K562 (cell line): ENCODE measurements around a stretch of chr7.

- RAMPAGE, long total RNA = no peak
- RRBS = no CpG with 5 or more reads among the region's 8 CpGs
PRO-cap:
- standard = no peak
- CoPRO, capped RNA only, 2 experiments = no peak in any of the 2 experiments
- CoPRO, capped and uncapped RNA, 2 experiments = no peak in any of the 2 experiments
- CoPRO, uncapped RNA only, 2 experiments = no peak in any of the 2 experiments
CAGE:
- cytosol, long polyA plus RNA = no peak
- long polyA plus RNA = no peak
- nucleolus, long total RNA = no peak
- nucleus, long polyA plus RNA = no peak
These were observed 60.3 kb upstream of the KLF14 start for GRCh38 chr7:130794317-130794776.

DNA sequence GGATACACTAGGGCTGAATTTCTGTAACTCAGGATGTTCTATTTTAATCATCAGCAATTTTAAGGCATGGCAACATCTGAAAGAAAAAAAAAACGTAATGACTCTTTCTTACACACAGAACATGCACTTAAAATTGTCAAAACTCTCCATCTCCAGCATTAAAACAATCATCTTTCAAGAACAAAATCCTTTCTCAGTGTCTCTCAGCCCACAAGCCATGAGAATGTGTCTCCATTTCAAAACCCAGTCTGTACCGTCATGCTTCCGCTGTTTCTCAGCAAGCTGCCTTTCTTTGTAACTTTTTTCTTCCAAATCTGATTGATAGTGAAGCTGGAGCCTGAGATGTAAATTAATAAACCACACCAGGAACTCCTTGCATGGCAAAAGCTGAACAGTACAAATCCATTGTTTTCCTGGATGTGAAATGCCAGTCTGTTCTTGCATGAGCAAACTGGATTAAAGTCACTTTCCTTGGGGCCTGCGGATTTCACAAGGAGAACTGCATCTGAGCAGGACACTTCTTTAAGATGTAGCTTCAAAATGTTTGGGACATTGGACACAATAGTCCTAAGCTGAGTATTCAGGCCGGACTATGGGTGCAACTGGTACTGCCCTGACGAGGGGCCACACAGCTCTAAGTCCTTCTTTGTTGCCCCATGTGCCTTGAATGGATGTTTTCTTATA lies 147.5 kb upstream of the KLF14 start:
- RAMPAGE, long total RNA = no peak
- RRBS = no CpG with 5 or more reads among the region's 6 CpGs
PRO-cap:
- standard = no peak
- CoPRO, capped RNA only, 2 experiments = no peak in any of the 2 experiments
- CoPRO, capped and uncapped RNA, 2 experiments = no peak in any of the 2 experiments
- CoPRO, uncapped RNA only, 2 experiments = no peak in any of the 2 experiments
CAGE:
- cytosol, long polyA plus RNA = no peak
- long polyA plus RNA = no peak
- nucleolus, long total RNA = no peak
- nucleus, long polyA plus RNA = no peak

DNA sequence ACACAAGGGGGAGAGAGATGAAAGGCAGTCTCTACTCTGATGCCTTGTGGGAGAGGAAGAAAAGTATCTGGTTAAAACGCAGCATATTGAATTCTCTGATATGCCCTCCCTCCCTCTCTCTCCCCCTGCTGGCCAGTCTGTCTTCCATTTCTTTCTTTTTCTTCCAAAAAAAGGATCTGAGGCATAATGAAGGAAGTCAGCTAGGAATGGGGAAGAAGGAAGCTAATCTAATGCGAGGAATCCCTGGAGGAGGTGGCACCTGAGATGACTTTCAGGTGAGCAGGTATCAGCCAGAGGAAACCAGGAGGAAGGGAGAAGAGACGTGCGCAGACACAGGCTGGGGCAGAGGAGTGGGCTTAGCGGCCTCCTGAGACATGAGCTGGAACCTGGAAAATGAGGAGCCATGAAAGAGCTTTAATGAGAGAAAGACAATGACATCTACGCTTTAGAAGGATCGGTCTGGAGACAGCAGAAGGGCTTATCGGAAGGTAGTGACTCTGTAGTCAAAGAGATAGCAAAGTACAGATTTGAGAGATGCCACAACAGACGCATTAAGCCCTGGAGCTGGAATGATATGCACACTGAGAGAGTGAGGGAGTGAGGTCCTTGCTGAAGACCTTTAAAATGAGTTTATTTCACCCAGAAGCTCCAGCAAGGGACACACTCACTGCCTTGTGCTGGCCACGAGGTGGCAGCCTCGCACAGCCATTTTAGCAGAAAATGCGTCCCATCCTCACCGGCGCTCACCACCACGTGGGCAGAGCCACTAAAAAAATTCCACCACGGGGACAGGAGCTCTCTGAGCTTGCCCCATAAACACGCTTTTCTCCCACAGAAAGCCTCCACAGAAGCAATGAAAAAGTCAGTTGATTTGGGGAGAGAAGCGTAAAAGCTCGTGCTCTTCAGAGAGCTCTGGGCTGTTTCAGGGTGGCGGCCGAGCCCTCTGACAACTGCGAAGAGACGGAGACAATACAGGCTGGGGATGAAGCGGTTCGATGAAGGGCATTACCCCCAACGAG lies 162.8 kb upstream of the KLF14 start:
- RAMPAGE, long total RNA = no peak
- RRBS = no CpG with 5 or more reads among the region's 26 CpGs
PRO-cap:
- standard = no peak
- CoPRO, capped RNA only, 2 experiments = no peak in any of the 2 experiments
- CoPRO, capped and uncapped RNA, 2 experiments = no peak in any of the 2 experiments
- CoPRO, uncapped RNA only, 2 experiments = peak in 1 of 2 experiments; most common minus-strand start position 855 of the sequence (in 1)
CAGE:
- cytosol, long polyA plus RNA = no peak
- long polyA plus RNA = no peak
- nucleolus, long total RNA = no peak
- nucleus, long polyA plus RNA = no peak

DNA sequence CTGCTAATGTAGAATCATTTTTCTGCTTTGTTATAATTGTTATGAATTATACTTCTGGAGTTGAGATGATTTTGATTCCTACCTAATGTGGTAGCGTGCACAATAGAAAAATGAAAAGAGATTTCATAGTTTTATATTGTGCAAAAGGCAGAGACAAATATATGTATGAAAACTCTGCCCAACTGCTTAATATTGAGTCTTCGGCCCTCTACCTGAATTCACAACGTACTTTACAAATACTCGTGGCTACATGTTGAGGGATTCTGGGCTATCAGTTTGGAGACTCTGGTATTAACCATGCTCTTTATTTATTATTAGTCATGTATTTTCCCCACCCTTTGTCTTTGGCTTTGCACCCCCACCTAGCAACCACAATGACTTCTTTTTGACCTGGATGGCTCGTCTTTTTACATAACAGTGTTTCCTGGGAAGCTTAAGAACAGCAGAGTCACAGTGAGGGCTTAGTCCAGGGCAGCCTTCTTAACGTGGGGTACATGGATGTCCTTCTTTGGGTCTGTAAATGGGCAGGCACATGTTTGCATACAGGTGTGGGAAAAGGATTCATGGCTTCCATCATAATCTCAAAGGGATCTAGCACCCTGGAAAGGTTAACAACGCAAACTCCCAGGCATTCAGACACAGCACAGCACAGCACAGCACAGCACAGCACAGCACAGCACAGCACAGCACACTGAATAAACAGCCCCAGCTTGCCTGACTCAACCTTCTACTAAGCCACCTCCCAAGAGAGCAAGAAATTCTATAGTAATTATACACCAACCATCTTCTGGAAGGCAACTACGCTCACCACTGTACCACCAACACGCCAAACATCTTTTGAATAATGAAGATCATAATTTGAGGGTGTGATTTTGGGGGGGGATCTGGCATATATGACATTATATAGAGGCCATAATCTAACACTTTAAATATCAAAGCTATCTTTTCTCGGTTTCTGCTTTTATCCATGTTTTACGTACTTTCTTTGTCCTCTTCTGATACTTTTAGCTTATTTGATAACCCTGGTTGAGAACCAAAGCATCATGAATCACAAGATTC lies 177.0 kb upstream of the KLF14 start:
- RAMPAGE, long total RNA = no peak
- RRBS = no CpG with 5 or more reads among the region's 11 CpGs
PRO-cap:
- standard = no peak
- CoPRO, capped RNA only, 2 experiments = no peak in any of the 2 experiments
- CoPRO, capped and uncapped RNA, 2 experiments = no peak in any of the 2 experiments
- CoPRO, uncapped RNA only, 2 experiments = no peak in any of the 2 experiments
CAGE:
- cytosol, long polyA plus RNA = no peak
- long polyA plus RNA = no peak
- nucleolus, long total RNA = no peak
- nucleus, long polyA plus RNA = no peak

DNA sequence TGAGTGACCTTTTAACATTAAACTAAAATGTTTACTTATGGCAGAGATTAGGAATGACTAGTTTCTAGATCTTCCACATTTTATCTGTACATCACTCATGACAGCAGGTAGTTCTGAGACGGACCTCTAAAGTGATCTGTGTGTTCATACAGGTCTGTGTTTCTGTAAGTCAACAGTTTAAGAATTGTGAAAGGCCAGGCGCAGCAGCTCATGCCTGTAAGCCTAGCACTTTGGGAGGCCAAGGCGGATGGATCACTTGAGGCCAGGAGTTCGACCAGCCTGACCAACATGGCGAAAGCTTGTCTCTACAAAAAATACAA lies 191.4 kb upstream of the KLF14 start:
- RAMPAGE, long total RNA = no peak
- RRBS = no CpG with 5 or more reads among the region's 5 CpGs
PRO-cap:
- standard = no peak
- CoPRO, capped RNA only, 2 experiments = no peak in any of the 2 experiments
- CoPRO, capped and uncapped RNA, 2 experiments = no peak in any of the 2 experiments
- CoPRO, uncapped RNA only, 2 experiments = peak in 1 of 2 experiments; most common minus-strand start position 179 of the sequence (in 1)
CAGE:
- cytosol, long polyA plus RNA = no peak
- long polyA plus RNA = no peak
- nucleolus, long total RNA = no peak
- nucleus, long polyA plus RNA = no peak

GRCh38 chr7:130943214-130944420 lies 209.6 kb upstream of the KLF14 start:
- RAMPAGE, long total RNA = no peak
- RRBS = no CpG with 5 or more reads among the region's 17 CpGs
PRO-cap:
- standard = bidirectional peak, plus-strand start at chr7:130943804, minus-strand start at chr7:130943535
- CoPRO, capped RNA only, 2 experiments = no peak in any of the 2 experiments
- CoPRO, capped and uncapped RNA, 2 experiments = no peak in any of the 2 experiments
- CoPRO, uncapped RNA only, 2 experiments = no peak in any of the 2 experiments
CAGE:
- cytosol, long polyA plus RNA = no peak
- long polyA plus RNA = no peak
- nucleolus, long total RNA = no peak
- nucleus, long polyA plus RNA = no peak

GRCh38 chr7:130951363-130952256 lies 217.6 kb upstream of the KLF14 start:
- RAMPAGE, long total RNA = no peak
- RRBS = no CpG with 5 or more reads among the region's 19 CpGs
PRO-cap:
- standard = no peak
- CoPRO, capped RNA only, 2 experiments = no peak in any of the 2 experiments
- CoPRO, capped and uncapped RNA, 2 experiments = no peak in any of the 2 experiments
- CoPRO, uncapped RNA only, 2 experiments = no peak in any of the 2 experiments
CAGE:
- cytosol, long polyA plus RNA = no peak
- long polyA plus RNA = no peak
- nucleolus, long total RNA = no peak
- nucleus, long polyA plus RNA = no peak

DNA sequence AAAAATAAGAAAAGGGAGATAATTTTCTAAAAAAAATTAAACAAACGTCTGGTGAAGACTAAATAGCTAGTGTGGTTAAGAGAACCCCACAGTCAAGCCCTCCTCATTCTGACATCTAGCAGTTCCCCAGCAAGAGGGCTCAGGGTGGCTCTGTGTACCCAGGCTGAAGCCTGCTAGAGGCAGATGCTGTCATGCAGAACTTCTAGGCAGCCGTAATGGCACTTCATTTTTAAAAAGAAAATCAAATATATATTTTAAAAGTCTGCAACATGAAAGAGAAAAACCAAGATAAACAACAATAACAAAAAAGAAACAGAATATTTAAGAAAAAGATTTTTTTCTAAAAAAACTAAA lies 223.2 kb upstream of the KLF14 start:
- RAMPAGE, long total RNA = no peak
- RRBS = no CpG with 5 or more reads among the region's 2 CpGs
PRO-cap:
- standard = no peak
- CoPRO, capped RNA only, 2 experiments = no peak in any of the 2 experiments
- CoPRO, capped and uncapped RNA, 2 experiments = no peak in any of the 2 experiments
- CoPRO, uncapped RNA only, 2 experiments = no peak in any of the 2 experiments
CAGE:
- cytosol, long polyA plus RNA = no peak
- long polyA plus RNA = no peak
- nucleolus, long total RNA = no peak
- nucleus, long polyA plus RNA = no peak

GRCh38 chr7:130975579-130976153 lies 241.7 kb upstream of the KLF14 start:
- RAMPAGE, long total RNA = no peak
- RRBS = no CpG with 5 or more reads among the region's 5 CpGs
PRO-cap:
- standard = no peak
- CoPRO, capped RNA only, 2 experiments = no peak in any of the 2 experiments
- CoPRO, capped and uncapped RNA, 2 experiments = no peak in any of the 2 experiments
- CoPRO, uncapped RNA only, 2 experiments = no peak in any of the 2 experiments
CAGE:
- cytosol, long polyA plus RNA = no peak
- long polyA plus RNA = no peak
- nucleolus, long total RNA = no peak
- nucleus, long polyA plus RNA = no peak

DNA sequence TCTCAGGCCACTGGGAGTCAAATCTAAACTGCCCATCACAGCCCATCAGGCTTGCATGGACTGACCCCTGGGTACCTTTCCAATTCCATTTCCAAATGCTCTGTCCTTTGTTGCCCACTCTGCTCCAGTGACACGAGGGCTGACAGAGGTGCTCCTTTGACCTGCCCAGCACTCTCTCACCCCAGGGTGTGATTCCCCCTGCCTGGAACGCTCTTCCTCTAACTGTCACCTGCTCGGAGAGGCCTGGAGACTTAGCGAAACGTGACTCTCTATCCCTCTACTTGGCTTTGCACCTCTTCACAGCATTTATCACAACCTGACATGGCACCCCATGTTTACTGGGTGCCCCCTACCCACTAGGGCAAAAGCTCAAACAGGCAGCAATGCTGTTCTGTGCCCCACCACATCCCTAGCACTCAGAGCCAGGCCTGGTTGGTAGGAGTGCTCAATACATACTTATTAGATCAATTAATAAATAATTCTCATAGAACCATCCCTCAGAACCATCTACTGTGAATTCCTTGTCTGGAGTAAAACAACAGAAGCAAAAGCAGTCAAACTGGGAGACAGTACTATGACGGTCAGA lies 284.6 kb upstream of the KLF14 start:
- RAMPAGE, long total RNA = no peak
- RRBS = no CpG with 5 or more reads among the region's 6 CpGs
PRO-cap:
- standard = no peak
- CoPRO, capped RNA only, 2 experiments = no peak in any of the 2 experiments
- CoPRO, capped and uncapped RNA, 2 experiments = no peak in any of the 2 experiments
- CoPRO, uncapped RNA only, 2 experiments = no peak in any of the 2 experiments
CAGE:
- cytosol, long polyA plus RNA = no peak
- long polyA plus RNA = no peak
- nucleolus, long total RNA = no peak
- nucleus, long polyA plus RNA = no peak

- RAMPAGE, long total RNA = no peak
- RRBS = no CpG with 5 or more reads among the region's 2 CpGs
PRO-cap:
- standard = no peak
- CoPRO, capped RNA only, 2 experiments = no peak in any of the 2 experiments
- CoPRO, capped and uncapped RNA, 2 experiments = no peak in any of the 2 experiments
- CoPRO, uncapped RNA only, 2 experiments = no peak in any of the 2 experiments
CAGE:
- cytosol, long polyA plus RNA = no peak
- long polyA plus RNA = no peak
- nucleolus, long total RNA = no peak
- nucleus, long polyA plus RNA = no peak
These were observed 294.3 kb upstream of the KLF14 start for GRCh38 chr7:131028287-131028673.

GRCh38 chr7:131090778-131091804 lies 236.6 kb upstream of the MKLN1 start:
- RAMPAGE, long total RNA = no peak
- RRBS = no CpG with 5 or more reads among the region's 7 CpGs
PRO-cap:
- standard = no peak
- CoPRO, capped RNA only, 2 experiments = no peak in any of the 2 experiments
- CoPRO, capped and uncapped RNA, 2 experiments = no peak in any of the 2 experiments
- CoPRO, uncapped RNA only, 2 experiments = no peak in any of the 2 experiments
CAGE:
- cytosol, long polyA plus RNA = no peak
- long polyA plus RNA = no peak
- nucleolus, long total RNA = no peak
- nucleus, long polyA plus RNA = no peak

GRCh38 chr7:131094461-131095176 lies 233.1 kb upstream of the MKLN1 start:
- RAMPAGE, long total RNA = no peak
- RRBS = no CpG with 5 or more reads among the region's 16 CpGs
PRO-cap:
- standard = no peak
- CoPRO, capped RNA only, 2 experiments = no peak in any of the 2 experiments
- CoPRO, capped and uncapped RNA, 2 experiments = no peak in any of the 2 experiments
- CoPRO, uncapped RNA only, 2 experiments = no peak in any of the 2 experiments
CAGE:
- cytosol, long polyA plus RNA = no peak
- long polyA plus RNA = no peak
- nucleolus, long total RNA = no peak
- nucleus, long polyA plus RNA = no peak

DNA sequence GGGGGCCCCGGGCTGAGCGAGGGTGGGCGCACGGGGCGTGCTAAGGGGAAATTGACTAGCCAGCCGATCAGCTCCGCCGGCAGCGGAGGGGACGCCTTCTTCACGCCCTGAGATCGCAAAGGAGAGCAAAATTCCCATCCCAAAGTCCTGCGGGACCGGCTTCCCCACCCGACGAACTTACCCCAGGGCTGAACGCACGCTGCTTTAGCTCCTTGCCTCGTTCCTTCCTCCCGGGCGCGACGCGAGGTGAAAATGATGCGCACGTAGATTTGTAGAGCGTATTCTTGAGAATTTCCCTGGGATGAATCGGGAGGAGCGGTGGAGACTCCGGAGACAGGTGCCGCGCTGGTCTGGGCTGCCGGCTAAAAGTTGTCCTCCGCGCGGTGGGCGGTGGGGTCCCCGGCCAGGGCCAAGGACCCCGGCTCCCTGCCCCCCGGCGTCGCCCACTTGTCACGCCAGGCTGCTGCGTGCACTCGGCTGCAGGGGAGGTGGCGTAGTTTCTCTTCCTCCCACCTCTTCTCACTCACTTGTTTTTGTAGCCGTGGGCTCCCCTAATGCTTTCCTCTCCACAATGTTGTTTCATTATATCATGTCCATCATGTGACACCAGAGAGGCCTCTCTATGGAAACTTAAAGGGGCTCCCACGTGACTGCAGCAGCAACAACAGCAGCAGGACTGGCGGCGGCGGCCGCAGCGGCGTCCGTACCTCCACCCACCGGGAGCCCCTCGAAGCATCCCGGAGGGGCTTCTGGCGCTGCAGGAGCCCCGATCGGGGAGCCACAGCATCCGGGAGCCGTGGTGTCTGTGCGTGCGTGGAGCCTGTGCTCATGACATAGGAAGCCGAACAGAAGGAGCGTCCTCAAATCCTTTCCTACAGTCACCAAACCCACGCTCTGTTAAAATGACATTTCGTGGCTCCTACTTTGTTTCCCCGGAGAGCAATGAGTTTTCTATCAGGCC lies 219.9 kb upstream of the MKLN1 start:
- RAMPAGE, long total RNA = no peak
- RRBS = 2% methylated on average over 37 of the region's 70 CpGs
PRO-cap:
- standard = bidirectional peak, plus-strand start at position 309 of the sequence, minus-strand start at position 243 of the sequence; bidirectional peak, plus-strand start at position 661 of the sequence, minus-strand start at position 556 of the sequence
- CoPRO, capped RNA only, 2 experiments = peak in 2 of 2 experiments; most common plus-strand start position 661 of the sequence (in 2); most common minus-strand start position 257 of the sequence (in 2)
- CoPRO, capped and uncapped RNA, 2 experiments = peak in 2 of 2 experiments; most common plus-strand start position 661 of the sequence (in 2); most common minus-strand start position 556 of the sequence (in 2)
- CoPRO, uncapped RNA only, 2 experiments = no peak in any of the 2 experiments
CAGE:
- cytosol, long polyA plus RNA = no peak
- long polyA plus RNA = no peak
- nucleolus, long total RNA = no peak
- nucleus, long polyA plus RNA = start-site peak on the minus strand centred at position 596 of the sequence, 25 bp wide, 26 and 49 reads in 2 replicates

- RAMPAGE, long total RNA = no peak
- RRBS = no CpG with 5 or more reads among the region's 12 CpGs
PRO-cap:
- standard = no peak
- CoPRO, capped RNA only, 2 experiments = no peak in any of the 2 experiments
- CoPRO, capped and uncapped RNA, 2 experiments = no peak in any of the 2 experiments
- CoPRO, uncapped RNA only, 2 experiments = no peak in any of the 2 experiments
CAGE:
- cytosol, long polyA plus RNA = no peak
- long polyA plus RNA = no peak
- nucleolus, long total RNA = no peak
- nucleus, long polyA plus RNA = no peak
These were observed 217.2 kb upstream of the MKLN1 start for GRCh38 chr7:131110286-131111152.

- RAMPAGE, long total RNA = no peak
- RRBS = no CpG with 5 or more reads among the region's 5 CpGs
PRO-cap:
- standard = no peak
- CoPRO, capped RNA only, 2 experiments = no peak in any of the 2 experiments
- CoPRO, capped and uncapped RNA, 2 experiments = no peak in any of the 2 experiments
- CoPRO, uncapped RNA only, 2 experiments = no peak in any of the 2 experiments
CAGE:
- cytosol, long polyA plus RNA = no peak
- long polyA plus RNA = no peak
- nucleolus, long total RNA = no peak
- nucleus, long polyA plus RNA = no peak
These were observed 203.3 kb upstream of the MKLN1 start for GRCh38 chr7:131124294-131124867.

DNA sequence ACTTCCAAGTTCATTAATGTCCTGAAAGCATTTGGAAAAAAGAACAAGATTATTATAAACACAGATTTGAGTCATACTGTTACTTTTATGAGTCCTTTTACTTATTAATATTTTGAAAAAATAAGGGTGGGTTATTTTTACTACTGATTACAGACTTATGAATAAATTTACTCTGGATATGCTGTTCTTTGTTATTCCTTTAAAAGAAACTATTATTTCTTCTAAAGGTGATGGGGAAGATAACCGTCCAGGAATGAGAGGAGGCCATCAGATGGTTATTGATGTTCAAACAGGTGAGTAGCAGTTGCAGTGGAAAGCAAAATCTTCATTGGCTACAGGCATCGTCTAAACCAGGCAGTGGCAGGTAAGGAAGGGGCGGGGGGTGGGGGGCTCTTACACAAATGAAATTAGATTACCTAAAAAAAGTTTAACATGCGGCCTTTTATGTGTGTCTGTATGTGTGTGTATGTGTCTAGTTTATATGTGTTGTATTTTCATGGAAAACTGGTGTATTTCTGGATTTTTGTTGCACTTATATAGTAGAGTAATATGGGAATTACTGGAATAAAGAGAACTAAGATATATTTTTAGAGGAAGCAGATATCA lies 86.8 kb downstream of the MKLN1 start:
- RAMPAGE, long total RNA = no peak
- RRBS = no CpG with 5 or more reads among the region's 4 CpGs
PRO-cap:
- standard = no peak
- CoPRO, capped RNA only, 2 experiments = no peak in any of the 2 experiments
- CoPRO, capped and uncapped RNA, 2 experiments = no peak in any of the 2 experiments
- CoPRO, uncapped RNA only, 2 experiments = no peak in any of the 2 experiments
CAGE:
- cytosol, long polyA plus RNA = no peak
- long polyA plus RNA = no peak
- nucleolus, long total RNA = no peak
- nucleus, long polyA plus RNA = start-site peak on the plus strand centred at position 382 of the sequence, 16 bp wide, 77 and 50 reads in 2 replicates